Camera-type eye (tissue), 1 donor: ENCODE results near the gene CLASP1.

- RAMPAGE, long total RNA = no peak
These were observed 161.3 kb downstream of the CLASP1 start for GRCh38 chr2:121487786-121488437.

- RAMPAGE, long total RNA = no peak
These were observed 82.5 kb downstream of the CLASP1 start for GRCh38 chr2:121566654-121567264.

DNA sequence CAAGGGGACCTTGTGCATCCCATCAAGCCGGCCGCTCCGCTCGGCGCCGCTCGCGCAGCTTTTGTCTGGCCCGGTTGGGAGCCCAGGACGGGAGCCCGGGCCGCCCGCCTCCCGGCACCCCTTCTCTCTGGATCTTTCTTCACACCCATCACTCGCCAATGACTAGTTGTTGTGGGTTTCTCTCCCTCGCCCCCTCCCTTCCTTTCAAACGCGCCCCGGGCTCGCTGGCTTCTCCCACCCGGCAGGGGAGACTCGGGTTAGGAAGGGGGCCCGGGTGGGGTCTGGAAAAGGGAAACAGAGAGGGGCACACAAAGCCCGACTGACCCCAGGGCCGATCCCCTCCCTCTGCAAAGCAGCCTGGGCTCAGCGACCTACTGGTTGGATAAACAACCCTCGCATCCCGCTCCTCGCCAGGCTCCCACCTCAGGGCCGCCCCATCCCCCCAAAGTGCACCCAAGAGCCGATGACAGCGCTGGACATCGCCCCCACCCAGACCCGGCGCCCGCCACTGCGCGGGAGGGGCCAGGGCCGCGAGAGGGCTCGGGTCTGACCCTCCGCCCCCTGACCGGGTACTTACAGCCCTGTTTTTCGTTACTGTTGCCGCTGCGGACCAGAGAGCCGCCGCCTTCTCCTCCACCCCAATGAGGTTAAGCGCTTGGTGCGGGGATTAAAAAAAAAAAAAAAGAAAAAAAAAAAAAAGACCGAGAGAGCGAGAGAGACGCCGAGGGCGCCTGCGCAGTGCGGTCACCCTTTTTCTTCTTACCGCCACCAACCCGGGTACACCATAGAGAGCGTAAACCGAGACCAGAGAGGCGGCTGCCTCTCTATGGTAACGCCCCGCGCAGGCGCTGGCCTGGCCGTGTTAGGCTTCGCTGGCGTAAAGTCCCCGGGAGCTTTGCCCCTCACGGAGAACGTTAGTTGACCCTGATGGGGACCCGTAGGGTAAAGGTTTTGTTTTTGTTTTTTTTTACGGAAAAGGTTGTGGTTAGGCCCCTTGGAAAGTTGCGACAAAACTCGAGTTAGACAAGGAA, at the start of gene CLASP1:
TSS of gene CLASP1 (minus strand) at position 668 of the 1,031 bp plus-strand sequence.
- RAMPAGE, long total RNA = start-site peak on the plus strand centred at position 907 of the sequence, 198 bp wide, 42 reads

GRCh38 chr2:121930213-121930550, 174.7 kb downstream of the TSN start:
- RAMPAGE, long total RNA = no peak

DNA sequence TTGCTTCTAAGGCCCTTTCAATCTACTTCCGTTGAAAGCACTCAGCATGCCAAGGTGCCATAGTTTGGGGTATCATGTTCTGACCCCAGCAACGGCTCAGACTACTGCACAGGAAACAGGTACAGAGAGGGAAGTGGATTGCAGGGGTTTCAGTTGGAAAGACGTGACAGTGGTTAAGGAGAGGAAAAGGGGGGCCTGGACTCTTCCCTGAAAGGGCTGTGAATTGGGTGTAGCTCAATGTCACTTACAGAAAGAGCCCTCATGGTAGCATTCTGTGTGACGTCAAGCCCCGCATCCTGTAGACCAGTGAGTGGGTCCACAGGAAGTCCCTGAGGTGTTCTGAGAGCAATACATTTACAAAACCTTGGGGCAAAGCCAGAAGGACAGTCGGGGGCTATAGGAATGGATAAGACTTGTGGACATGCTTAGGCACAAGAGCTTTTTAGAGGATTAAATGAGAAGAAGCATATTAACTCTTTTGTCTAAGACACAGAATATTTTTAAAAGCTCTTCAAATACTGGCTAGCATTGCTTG, 121.4 kb upstream of the GYPC start:
- RAMPAGE, long total RNA = no peak

DNA sequence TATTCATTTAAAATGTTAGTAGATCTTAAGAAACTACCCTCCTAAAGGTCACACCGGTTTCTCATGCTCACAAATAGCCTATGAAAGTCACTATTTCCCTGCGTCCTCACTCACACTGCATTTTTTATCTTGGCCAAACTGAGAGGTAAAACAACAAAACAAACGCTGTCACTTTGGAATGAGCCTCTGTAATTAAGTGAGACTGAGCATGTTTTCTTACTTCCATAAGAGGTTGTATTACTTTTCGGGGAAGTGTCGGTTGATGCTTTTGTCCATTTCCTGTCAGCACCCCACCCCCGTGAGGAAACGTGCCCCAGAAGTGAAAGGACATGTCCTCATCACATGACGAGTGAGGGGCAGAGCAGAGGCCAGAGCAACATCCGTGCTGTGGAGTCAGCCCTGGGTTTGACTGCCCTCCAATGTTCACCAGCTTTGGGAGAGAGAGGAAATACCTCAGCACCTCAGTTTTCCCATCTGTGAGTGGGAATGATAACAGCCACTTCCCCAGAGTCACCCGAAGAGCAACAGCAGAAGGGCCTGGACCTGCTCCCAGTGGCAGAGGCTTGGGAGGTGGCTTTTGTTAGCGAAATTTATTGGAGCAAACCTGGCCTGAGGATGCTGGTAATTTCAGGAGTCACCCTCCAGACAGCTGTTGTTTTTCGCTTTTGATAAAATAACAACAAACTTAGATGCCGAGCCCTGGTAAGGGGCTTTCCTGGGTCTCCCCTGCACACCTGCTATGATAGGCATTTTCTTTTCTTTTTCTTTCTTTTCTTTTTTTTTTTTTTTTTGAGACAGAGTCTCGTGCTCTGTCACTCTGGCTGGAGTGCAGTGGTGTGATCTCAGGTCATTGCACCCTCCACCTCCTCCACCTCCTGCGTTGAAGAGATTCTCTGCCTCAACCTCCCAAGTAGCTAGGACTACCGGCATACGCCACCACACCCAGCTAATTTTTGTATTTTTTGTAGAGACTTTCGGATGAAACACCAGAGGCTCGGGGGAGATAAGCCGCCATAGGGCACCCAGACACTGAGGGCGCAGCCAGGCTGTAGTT, 3.4 kb downstream of the GYPC start:
- RAMPAGE, long total RNA = no peak

DNA sequence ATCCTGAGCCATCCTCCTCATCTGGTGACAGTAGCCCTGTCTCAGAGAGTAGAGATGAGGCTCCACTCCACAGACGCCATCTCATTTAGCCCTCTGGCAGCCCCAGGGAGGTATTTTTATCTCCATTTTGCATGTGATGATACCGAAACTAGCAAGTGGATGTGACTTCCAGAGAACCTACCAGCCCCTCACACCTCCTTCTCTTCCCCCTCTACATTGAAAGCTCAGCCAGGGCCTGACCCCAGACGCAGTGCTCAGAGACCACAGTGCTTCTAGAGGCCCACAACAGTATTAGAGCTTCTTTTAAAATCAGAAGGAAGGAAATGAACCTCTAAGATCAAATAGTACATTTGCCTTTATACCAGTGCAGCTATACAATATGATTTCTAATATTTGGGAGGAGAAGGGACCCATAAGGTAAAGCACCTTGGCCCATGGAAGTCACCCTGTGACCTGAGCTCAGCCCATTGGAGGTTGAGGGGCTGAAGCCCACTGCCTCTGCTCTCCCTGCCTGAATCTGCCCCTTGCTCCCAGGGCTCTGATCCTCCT, 8.4 kb downstream of the GYPC start:
- RAMPAGE, long total RNA = no peak

DNA sequence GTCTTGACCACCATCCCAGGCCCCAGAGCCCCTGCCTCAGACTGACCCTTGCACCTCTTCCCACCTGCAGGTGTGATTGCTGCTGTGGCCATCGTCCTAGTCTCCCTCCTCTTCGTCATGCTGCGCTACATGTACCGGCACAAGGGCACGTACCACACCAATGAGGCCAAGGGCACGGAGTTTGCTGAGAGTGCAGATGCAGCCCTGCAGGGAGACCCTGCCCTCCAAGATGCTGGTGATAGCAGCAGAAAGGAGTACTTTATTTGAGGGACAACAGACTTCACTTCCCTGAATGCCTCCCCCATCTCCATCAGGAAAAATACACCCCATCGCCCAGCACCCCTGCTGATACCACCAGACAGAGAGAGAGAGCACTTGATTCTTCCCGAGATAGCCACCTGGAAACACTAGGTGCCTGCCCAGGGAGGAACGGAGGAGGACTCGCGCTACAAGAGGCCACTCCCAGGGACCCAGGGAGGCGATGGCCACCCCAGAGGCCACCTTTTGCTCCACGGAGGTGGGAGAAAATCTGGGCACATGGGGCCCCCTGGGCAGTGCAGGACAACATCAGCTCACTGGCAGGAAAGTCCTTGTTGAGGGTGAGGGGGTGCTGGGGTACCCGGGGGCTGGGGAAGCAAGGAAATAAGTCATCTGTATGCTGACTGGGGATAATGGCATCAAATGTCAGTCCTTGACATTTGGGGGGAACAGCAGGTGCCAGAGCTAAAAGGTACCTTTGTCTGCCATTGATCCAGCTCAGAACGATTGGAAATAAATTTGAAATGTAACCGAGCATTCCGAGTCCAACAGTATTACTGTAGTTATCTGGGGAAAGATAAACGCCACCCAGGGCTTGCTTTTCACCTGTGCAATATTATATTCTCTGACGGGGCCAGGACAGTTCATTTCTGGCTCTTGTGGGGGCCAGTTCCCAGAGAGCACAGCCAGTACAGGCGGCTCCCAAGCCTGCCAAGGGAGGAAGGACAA, 40.2 kb downstream of the GYPC start:
- RAMPAGE, long total RNA = no peak

DNA sequence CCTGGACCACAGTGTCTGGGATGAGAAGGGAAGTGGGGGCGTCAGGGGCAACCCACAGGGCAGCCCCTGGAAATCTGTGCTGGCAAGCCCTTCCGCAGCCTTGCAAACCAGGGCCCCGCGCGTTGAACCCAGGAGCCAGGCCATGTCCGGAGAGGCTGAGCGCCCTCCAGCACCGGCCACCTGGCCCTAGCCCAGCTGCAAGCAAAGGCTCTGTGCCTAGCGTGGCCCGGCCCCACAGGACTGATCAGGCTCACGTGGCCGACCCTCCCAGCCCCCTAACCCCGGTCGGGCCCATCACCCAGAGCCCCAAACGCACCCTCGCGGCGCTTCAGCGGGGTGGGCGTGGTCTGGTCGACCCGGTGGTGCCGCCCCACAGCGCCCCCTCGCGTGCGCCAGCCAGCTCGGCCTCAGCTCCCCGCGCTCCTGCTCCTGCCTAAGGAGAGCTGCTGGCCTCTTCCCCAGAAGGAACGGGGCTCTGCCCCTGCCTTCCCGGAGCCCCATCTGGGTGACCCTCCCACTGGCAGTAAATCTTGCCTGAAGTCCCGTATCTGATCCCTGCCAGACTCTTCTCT, 12.5 kb upstream of the TEX51 start:
- RAMPAGE, long total RNA = no peak

GRCh38 chr2:126996536-126997089, 97.9 kb downstream of the TEX51 start:
- RAMPAGE, long total RNA = no peak

DNA sequence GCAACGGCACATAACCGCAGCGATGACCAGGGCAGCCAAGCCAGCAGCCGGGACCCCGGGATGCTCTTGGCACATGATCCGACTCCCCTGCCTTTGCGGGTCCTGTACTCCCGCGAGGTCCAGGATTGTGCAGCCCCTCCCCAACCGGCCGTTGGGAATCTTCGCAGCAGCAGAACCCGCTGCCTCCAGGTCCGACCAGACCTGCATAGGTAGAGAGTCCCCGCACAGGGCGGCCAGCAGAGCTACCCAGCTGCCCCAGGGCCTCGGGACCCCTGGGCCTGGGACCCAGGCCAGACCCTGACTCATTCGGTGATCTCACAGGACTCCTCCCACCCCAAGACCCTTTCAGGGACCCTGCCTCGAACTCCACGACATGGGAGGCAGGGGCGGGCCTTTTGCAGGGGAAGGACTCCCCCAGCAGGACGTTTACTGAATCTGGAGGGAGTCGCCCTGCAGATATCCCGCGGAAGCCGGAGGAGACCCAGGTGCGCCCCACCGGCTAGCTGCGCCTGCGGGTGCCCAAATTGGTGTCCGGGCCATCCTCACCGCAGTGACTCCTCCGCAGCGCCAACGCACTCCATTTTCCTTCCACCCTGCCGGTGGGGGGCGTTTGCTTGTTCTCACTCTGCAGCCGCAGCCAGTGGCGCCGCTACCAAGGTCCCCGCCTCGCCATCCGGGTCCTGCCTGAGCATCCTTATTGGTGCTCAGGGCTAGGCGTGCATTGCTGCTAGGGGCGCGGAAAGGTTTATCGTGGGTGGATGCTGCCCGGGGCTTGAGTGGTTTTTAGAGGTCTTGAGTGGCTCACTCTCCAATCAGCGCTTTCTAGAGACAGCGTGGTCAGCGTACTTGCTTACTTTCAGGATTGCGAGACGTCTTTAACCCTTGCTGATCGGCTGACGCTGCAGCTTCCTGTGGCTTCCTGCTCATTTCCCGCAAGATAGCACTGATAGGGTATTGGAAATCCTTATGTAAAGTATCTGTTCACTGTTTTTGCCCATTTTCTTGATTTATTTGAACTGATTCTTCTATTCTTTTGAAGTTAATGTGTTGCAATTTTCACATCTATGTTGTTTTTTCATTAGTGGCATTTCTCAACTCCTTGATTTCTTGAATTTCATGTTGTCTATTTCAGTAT, 81.5 kb downstream of the BIN1 start:
- RAMPAGE, long total RNA = no peak

GRCh38 chr2:127050410-127050643, 56.6 kb downstream of the BIN1 start:
- RAMPAGE, long total RNA = no peak

GRCh38 chr2:127079195-127079938, 27.6 kb downstream of the BIN1 start:
- RAMPAGE, long total RNA = no peak

DNA sequence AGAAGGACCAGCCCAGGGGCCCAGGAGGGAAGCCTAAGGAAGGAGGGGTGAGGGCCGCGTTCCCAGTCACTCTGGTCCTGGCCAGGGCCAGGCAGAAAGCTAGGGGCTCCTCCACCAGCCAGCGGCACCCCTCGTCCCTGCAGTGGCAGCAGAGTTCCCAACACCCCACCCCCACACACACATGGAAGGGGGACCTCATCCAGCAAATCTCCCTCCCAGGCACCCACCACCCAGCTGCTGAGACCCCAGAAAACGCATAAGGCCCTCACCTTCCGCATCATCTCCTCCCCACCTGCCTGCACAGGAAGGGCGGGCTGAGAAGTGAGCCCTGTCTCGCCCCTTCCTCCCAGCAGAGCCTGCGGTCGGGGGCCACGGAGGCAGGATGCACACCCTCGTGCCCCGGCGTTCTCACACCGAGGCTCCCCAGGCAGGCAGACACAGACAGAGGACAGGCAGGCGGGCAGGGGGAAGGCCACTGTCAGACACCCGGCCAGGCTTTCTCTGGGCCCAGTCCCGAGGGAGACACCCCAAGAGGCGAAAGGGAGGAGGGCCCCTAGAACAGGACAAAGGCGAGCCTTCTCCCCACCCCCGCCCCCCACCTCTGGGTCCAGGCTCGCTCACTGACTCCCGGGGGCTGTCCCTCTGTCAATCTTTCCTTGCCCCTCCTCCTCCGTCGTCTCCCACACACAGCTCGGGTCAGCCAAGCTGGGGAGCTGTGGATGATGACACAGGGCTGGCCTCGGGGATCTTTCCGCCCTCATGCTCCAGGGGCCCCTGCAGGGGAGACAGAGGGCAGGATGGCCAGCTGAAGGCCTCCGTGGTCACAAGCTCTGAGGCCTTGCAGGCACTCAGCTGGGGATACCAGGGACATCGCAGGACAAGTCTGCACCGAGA, 25.1 kb downstream of the BIN1 start:
- RAMPAGE, long total RNA = no peak

GRCh38 chr2:127128531-127128932, 21.6 kb upstream of the BIN1 start:
- RAMPAGE, long total RNA = no peak

GRCh38 chr2:127147058-127147463, 40.1 kb upstream of the BIN1 start:
- RAMPAGE, long total RNA = no peak

- RAMPAGE, long total RNA = no peak
These were observed 35.1 kb downstream of the CYP27C1 start for GRCh38 chr2:127184927-127185477.

DNA sequence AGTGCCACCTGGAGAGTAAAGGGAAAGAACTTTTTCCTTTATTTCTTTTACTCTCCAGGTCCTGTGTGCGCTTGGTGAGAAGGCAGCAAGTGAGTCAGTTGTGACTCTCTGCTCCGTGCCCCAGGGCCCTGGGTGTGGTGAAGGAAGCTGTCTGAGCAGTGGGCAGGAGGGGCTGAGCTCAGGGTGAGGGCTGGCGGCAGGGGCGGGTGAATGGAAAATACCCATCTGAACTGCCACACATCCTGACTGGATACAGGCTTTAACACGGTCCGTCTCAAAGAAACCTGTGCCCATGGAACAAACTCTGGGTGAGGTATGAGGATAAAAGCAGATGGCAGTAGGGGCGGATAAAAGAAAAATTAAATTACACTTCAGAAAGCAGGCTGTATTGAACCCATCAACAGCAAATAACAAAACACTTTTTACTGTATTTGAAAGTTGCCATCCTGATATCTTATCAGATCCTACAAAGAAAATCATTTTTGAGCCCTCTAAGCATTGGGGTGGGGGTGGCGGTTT, 2.1 kb downstream of the CYP27C1 start:
- RAMPAGE, long total RNA = no peak

DNA sequence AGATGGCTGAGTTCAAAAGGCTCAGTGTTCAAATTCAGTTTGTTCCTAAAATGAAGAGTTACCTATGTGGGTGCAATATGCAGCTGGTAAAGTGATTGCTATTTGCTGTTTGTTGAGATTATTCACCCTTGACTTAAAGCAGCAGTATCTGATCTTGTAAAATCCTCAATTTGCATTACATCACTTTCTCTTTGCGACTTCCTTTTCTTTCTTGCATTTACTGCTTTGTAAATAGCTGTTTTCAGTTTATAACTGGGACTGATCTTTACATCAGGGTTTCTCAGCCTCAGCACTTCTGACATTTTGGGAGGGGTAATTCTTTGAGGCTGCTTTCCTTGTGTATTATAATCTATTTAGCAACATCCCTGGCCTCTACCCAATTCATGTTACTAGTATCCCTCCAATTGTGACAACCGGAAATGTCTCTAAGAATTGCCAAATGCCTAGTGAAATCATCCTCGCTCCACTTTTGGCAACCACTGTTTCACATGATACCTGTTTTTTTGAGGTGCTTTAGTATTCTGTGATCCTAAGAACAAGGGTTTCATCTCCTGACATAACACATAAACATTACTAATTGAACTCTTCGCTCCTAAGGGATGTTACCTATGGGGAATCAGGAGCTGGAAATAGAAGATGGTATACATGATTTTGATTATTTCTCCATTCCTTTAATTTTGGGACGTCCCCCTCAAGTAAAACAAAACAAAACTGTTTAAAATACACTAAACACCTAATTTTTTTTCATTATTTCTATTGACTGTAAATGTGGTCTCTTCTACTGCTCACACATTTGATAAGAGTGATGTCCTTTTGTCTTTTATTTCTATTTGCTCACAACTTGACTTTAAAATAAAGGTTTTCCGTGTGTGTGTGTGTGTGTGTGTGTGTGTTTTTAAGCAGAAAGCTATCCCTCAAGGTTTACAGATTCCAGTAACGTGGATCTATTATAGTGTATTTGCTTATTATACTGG, 12.3 kb upstream of the ERCC3 start:
- RAMPAGE, long total RNA = no peak

DNA sequence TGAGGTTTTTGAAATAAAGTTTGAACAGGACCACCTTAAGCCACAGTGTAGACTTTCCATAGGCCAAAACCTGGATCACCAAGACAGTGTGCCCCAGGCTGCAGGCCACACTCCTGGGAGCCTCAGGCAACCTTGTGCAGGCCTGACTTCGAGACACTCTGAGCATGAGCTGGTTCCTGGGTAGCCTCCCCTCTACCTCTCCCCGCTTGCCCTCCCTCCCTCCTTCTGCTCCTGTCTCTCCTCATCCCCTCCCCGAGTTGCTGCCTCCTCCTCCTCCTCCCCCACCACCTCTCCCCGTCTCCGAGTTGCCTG, 10.6 kb upstream of the PROC start:
- RAMPAGE, long total RNA = no peak